ENCODE data around the genes OR7A17, ILVBL and BRD4.

- RRBS: no CpG with 5 or more reads among the region's 9 CpGs
Observed at GRCh38 chr19:14525584-14526379, 3.6 kb upstream of the TECR start.

- RRBS: no CpG with 5 or more reads among the region's 14 CpGs
Observed at GRCh38 chr19:14542391-14543442, 13.3 kb downstream of the TECR start.

DNA sequence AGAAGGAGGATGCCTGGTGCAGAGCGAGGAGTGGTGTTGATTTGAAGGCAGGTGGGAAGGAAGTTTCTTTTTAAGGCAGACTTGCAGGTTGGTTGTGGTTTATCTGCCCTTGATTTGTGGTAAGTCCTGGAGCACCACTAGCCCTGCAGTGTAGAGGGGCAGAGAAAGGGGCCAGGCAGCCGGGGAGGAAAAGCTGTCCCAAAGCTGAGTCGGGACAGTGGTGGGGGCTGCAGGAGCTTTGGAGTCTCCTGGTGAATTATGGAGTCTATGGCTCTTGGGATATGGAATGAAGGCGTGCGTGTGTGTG is 24.8 kb downstream of the ZNF333 start:
- RRBS: no CpG with 5 or more reads among the region's 5 CpGs

DNA sequence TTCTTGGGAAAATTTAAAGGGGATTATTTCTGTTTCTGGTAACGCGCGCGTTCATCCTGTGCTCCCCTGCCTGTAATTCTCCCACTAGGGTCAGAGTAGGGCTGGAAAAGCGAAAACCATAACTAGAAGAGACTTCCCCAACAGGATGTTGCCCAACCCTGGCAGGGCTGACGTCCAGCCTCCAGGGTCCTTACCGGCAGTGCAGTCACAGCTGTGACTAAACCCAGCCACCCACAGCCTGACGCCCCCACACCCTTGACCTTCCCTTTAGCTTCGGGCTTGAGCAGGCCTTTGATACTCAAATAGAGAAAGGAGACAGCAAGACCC is 6.3 kb upstream of the ADGRE2 start:
- RRBS: no CpG with 5 or more reads among the region's 9 CpGs

DNA sequence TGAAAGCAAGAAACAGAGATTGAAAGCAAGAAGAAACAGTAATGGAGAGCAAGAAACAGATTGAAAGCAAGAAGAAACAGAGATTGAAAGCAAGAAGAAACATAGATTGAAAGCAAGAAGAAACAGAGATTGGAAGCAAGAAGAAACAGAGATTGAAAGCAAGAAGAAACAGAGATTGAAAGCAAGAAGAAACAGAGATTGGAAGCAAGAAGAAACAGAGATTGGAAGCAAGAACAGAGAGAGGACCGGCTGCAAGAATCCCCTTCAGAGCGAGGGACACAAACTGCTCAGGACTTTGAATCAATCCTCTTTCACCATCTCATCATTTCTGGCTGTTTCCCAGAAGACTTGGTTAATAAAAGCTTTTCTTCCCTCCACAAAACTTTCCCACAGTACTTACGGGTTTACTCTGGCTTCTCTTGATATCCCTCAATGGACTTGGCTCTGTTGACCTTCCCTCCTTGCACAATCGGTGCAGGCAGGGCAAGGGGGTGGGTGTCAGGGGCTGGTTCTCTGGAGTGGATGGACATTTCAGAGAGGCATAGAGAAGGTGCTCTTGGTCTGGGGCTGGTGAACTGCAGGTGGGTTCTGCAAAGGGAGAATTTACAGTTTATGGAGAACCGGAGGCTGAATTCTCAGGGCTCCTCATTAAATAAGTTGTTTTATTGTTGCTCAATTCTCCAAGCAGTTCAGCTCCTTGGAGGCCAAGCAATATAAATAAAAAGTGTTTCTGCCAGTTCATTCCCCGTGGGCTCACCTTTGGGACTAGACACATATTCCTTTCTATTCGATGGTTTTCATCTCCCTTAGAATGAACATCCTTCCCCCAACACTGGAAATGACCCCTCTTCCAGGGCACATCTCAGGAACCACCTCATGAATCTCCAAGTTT is 25.3 kb downstream of the OR7A5 start:
- RRBS: no CpG with 5 or more reads among the region's 7 CpGs

DNA sequence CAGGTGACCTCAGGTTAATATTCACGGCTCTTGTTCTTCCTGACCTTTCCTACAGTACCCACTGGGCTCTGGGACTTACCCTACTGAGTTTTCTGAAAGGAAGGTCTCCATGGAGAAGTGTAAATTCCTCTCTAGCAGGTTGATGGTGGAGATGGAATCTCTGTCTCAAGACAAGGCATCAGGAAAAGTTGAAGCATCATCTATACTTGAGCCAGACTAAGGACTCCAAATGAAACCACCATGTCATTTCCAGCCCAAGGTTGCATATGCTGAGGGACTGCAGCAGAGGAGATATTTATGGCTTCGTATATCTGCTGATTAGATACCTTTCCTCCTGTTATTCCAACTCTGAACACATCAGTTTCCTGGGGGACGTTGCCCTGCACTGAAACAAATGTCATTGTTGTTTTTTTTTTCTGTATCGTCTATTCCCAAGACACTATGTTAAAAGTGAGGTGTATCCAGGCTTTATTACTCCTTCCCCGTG is at the start of gene OR7A17:
Gene OR7A17, minus strand, starts transcription at position 271 of the 487 bp plus-strand sequence.
- RRBS: no CpG with 5 or more reads among the region's 5 CpGs

DNA sequence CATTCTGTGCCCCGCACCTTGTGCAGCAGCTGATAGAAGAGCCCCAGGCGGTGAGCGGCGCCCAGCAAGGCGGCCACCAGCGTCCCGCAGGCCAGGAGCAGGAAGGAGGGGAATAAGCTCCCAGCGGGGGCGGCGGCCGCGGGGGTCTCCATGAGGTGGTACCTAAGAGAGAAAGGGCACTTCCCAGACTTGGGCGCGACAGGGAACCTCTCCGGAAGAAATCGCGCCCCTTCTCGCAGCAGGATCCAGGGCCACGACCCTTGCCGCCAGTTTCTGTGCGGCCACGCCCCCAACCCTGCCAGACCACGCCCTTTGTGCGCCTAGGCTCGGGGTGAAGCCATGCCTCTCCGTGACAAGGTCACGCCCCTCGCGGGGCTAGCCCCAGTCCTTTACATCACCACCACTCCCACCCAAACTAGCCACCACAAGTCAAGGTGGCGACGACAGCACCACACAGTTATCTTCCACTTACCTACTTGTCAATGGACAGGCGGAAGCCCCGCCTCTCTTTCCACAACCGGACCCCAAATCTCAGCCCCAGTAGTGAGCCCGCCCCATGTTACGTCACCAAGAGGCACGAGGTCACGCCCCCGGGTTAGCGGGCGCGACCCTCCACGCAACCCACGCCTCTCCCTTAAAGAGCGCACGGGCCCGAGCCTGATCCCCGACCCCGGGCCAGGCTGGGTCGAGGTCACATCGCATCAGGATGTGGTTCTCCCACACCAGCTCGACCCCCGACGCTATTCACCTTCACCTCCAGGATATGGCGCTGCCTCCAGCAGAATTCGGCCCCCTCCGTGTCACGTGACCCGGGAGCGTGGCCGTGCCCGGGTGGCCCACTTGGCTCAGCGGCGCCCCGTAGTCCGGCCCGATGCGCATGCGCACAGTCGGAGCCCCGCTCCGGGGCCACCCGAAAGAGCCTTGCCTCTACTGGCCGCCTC is at the start of gene ILVBL:
Gene ILVBL, minus strand, starts transcription at position 879 of the 941 bp plus-strand sequence.
- RRBS: 2% methylated on average over 27 of the region's 74 CpGs

DNA sequence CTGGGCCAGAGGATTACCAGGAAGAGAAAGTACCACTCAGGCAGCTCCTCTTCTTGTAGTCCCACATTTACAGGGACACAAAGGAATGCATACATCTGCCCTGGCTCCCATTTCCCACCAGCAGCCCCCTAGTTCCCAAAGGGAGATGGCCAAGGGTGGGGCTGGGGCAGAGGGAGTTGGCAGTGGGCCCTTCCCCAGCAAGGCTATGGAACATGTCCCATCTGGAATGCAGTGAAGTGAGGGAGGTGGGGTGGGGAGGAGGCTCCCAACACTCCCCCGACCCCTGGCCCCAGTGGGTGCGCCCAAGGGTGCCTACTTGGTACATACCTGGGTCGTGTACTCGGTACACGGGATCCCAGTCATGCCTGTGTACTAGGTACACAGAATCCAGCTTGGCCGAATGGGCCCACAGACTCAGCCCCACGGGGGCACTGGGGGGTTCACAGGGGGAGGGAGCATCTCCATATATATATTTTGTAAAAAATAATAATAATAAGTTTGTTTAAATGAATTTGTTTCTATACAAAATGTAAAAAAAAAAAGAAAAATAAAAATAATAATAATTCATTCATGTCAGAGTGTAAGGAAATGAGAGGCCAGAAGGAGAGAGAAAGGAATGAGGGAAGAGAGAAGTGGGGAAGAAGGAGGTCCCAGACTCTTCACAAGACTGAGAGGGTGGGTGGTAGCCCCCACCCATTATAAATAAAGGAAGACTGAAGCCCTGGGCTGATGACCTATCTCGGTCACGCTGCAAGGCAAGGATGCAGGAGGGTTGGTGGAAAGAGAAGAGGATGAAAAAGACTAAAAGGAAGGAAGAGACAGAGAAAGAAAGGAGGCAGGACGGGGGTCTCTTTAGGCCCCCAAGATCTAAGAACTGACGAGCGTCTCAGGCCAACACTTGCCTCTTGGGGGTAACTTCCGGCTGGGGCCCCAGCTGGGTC is 34.5 kb upstream of the ILVBL start:
- RRBS: no CpG with 5 or more reads among the region's 13 CpGs

GRCh38 chr19:15239014-15239399 is 6.8 kb upstream of the EPHX3 start:
- RRBS: no CpG with 5 or more reads among the region's 16 CpGs

DNA sequence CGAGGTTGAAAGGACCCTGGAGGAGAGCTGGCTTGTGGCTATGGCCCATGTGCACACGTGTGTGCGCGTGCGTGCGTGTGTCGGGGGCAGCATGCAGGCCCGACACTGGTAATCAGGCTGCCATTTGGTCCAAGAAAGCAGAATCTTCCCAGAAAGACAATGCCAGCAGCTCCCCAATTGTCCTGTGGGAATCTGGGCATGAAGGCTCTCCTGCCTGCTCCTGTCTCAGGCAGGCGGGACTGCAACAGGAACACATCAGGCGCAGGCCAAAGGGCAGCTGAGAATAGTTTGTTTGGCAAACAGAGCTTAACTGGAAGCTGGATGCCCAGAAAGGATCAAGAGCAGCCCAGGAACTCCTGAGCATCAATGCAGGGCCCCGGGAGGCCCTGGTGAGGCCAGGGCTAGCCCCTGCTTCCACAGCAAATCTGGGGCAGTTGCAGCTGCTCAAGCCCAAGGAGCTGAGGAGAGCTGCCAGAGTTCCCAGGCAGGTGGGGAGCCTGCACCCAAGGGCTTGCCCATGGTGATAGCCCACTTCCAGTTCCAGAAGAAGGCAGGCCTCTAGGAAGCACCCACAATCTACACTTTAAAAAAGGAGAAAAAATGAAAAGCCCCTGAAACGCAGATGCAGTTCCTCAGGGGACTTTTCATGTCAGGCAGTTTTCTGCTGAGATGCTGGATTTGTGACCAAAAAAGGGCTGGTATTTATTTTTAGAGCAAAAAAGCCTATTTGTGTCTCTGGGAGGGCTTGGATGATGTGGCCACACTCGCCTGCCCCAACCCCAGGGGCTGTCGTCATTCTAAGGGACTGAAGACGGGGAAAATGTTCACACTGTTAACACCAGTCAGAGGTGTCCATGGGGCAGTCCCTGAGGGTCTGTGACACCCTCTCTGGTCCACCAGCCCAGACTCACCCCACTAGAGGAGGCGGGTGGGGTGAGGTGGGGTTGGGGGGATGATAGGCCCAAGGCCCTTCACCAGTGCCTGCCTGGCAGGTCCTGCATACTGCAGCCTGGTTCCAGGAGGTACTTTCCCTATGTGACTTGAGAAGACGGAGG is 15.6 kb upstream of the EPHX3 start:
- RRBS: no CpG with 5 or more reads among the region's 17 CpGs

DNA sequence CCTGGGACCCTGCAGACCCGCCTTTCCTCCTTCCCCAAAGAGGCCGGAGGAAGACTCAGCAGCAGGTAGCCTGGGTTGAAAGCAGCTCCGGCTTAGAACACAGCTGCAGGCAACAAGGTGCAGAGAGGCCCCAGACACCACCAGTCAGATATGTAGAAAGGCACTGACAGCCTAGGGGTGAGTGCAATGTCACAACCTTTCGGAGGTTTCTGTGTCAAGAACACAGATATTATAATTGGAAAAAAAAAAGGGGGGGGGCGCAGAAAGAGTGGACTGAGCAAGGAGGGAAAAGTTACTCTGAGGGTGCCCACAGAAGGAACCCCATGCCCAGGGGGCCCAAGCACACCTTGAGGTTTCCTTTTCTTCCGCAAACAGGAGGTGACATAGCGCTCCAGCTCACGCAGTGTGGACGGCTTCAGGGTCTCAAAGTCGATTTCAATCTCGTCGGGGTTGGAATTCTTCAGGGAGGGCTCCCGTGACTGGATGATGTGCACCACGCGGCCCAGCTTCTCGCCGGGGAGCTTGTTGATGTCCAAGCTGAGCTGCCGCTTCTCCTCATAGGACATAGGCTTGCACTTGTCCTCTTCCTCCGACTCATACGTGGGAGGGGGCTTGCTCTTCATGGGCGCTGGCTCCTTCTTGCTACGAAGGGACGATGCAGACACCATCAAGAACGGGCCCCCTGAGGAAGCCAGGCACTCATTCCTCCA is 22.9 kb upstream of the EPHX3 start:
- RRBS: no CpG with 5 or more reads among the region's 24 CpGs

DNA sequence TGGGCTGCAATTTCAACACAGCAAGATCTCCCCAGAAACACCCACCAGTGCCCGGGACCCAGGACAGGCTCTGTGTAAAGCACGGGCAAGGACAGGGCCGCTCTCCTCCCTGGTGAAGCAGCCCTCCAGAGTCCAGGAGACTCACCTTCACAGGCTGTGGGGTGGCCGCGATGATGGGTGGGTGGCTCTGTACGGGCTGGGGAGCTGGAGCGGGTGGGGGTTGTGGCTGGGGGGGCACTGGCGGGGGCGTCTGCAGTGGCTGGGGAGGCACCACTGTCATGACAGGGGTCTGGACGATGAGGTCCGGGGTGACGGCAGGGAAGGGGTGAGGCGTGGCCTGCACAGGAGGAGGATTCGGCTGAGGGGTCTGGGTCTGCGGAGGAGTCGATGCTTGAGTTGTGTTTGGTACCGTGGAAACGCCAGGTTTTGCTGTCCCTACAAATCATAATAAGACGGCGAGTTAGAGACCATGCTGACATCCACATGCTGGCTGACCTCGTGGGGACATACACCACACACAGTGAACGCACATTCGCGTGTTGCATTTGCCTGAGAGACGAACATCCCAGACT is 33.0 kb upstream of the EPHX3 start:
- RRBS: no CpG with 5 or more reads among the region's 25 CpGs

DNA sequence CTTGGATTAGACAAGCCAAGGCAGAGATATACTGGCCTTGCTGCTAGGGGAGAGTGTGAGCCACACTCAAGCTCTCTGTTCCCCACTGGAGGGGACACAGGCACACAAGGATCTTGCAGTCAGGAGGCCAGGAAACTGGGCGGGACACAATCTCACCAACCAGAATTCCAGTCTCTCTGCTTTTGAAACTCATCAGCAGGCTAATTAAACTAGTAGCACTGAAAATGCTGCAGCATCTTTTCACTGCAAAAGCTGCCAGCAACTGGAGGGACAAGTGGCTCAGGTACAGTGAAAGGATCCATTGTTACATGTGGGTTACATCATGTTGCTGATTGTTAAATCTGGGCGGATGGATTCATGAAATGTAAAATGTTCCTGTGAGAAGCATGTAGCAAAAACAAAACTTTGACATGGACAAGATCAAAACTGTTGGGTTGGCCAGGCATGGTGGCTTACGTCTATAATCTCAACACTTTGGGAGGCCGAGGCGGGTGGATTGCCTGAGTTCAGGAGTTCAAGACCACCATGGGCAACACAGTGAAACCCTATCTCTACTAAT is 49.1 kb upstream of the EPHX3 start:
- RRBS: no CpG with 5 or more reads among the region's 5 CpGs

- RRBS: no CpG with 5 or more reads among the region's 9 CpGs
Observed at GRCh38 chr19:15286151-15286792, 46.1 kb downstream of the BRD4 start.

- RRBS: no CpG with 5 or more reads among the region's 1 CpG
Observed at GRCh38 chr19:15287253-15287464, 45.2 kb downstream of the BRD4 start.

- RRBS: 1% methylated on average over 8 of the region's 58 CpGs
Observed at GRCh38 chr19:15332390-15332899, at the start of gene BRD4. TSS of gene BRD4 (minus strand) at chr19:15332539.

DNA sequence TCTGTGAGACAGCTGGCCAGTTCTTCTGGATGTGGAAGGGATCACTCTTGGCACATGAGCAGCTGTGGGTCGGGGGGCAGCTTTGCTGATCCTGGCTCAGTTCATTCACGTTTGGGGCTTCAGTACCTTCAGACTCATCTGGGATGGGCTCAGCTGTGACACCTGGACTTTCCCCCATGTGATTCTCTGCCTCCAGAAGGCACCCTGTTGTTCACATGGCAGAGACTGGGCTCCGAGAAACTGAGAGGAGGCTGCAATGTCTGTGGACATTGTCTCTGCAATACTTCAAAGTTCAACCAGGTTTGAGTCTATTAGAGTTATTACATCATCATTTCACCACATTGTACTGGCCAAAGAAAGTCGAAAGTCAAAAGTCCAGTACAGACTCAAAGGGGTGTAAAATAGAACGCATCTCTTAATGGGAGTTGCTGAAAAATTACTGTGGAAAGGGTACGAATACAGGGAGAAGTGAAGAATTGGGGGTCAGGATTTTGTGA is 8.0 kb downstream of the CYP4F12 start:
- RRBS: no CpG with 5 or more reads among the region's 6 CpGs

DNA sequence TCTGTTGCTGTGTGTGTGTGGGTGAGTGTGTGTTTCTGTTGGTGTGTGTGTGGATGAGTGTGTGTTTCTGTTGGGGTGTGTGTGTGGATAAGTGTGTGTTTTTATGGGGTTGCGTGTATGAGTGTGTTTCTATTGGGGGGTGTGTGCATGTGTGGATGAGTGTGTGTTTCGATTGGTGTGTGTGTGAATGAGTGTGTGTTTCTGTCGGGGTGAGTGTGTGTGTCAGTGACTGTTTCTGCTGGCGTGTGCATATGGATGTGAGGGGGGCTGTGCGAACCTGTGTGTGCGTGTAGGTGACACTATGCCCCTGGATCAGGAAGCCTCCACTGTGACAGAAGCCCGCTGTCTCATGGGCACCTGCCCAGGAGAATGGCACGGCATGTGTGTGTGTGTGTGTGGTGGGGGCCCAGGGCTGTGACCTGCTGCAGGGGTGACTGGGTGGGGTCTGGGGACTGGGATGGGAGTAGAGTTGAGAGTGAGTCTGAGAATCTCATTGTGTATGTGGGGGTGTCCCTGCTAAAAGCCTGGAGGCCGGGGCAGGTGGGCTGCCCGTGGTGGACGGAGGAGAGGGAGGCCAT is 6.6 kb upstream of the TPM4 start:
- RRBS: no CpG with 5 or more reads among the region's 11 CpGs

GRCh38 chr19:16075744-16076412 is 417 bp upstream of the TPM4 start:
- RRBS: no CpG with 5 or more reads among the region's 42 CpGs

GRCh38 chr19:16078003-16078460 is 1.7 kb downstream of the TPM4 start:
- RRBS: no CpG with 5 or more reads among the region's 7 CpGs